OVCAR3 (cell line): ENCODE results near the genes ICE1, MED10, SRD5A1 and ADCY2.

DNA sequence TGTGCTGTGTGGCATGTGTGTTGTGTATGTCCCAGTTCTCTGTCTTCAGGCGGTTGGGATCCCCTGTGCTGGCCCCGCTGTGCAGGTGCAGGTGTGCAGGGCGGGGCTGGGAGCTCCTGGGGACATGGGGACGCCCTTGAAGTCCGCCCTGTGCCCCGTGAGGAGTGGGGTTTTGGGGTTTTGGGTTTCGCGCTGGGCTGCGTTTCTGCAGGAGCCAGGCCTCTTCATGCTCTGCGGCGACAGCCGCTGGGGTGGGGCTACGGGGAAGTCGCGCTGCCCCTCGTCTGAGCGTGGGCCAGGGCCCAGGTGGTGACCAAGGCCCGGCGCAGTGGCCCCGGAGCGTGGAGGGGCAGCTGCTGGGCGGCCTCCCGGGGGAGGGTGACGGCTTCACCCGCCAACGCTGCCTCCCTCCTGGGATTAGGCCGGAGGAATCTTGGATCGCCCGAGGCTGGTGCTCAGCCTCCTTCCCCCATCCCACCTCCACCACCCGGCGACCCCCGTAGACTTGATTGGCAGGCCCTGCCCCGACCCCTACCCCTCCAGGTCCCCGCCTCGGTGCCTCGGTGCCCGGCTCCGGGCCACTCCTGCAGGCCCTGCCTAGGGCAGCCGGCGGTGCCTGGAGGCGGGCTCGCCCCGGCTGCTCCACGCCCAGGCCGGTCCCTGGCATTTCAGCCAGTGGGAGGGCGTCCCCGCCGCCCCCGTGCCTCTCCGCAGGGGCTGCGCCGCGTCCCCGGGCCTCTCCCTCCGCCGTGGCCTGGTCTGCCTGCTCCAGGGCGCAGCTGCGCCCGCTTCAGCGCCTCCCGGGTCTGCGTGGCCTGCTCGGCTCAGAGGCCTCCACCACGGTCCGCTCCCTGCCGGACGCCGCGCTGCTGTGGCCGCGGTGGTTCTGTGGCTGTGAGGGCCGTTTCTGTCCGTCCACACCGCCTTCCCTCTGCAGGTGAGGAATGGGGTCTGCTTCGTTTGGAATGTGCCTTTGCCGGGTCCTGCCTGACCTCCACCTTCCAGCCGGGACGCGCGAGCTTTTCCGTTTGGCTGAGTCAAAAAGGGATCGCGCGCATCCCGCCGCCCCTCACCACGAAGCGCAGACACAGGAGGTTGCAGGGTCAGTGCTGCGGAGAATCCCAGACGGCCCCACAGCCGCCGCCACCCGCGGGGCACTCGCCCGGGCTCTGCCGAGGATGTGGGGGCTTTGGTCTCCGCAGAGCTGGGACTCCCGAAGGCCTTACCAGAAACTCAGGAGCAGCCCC, 48.2 kb upstream of the IRX4 start:
- RRBS, result 10% methylated on average over 39 of the region's 99 CpGs

DNA sequence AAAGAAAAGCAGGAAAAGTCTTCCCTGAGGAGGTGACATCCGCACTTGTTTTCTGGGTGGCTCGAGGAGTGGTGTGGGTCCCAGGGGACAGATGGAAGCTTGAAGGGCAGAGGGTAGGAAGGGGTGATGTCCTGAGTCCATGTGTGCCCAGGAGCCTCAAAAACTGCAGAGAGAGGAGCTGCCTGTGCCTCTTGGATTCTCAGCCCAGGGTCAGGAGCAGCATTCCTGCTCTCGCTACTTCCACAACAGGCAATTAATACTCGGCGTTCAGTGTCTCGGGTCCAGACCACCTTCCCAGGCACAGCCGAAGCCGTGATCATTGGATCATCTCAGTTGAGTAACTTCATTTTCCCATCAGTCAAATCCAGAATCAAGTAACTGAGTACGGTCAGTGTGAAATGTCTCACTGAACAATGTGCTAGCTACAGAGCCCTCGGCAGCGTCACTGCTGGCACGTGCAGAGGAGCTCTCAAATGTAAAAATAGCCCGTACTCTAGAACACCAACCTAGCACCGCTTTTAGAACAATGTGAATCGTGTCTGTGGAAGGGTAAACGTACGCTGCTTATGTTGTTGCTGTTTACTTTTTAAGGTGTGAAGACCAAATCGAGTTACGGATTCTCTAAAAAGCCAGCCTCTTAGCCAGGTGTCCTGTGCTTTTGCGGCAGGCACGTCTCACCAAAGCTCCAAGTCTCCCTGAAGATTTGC, 63.5 kb upstream of the IRX4 start:
- RRBS, result no CpG with 5 or more reads among the region's 21 CpGs

DNA sequence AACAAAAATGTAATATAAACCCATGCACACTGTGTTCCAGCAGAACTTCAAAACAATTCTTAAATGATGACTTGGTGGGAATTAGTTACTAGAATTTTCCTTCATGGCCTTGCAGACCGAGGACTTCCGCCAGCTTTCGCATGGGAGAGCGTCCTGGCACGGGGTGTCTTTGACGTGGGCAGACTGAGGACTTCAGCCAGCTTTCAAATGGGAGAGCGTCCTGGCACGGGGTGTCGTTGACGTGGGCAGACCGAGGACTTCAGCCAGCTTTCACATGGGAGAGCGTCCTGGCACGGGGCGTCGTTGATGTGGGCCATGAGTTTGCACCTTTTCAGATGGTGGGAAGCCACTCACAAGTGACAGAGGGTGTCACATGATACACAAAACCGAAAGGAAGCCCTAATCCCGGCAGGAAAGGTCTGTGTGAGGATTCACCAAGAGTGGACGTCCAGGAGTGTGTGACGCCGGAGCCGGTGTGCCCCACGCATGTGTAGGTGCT, 211.3 kb upstream of the IRX4 start:
- RRBS, result 13% methylated on average over 1 of the region's 22 CpGs

DNA sequence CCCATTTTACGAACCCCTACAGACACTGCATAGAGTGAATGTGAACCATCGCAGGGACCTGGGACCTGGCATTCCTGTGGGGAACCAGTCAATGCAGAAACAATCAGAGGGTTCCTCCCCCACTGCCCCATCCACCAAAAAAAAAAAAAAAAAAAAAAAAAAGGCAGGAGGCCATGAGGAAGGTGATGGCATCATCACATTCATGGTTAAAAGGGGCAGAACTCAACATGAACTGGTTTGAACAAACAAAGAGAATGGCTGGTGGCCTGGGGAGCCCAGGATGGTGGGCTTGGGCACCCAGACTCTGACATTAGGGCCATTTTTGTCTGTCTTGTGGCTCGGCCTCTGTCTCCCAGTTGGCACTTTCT, 270.2 kb upstream of the IRX4 start:
- RRBS, result no CpG with 5 or more reads among the region's 3 CpGs

DNA sequence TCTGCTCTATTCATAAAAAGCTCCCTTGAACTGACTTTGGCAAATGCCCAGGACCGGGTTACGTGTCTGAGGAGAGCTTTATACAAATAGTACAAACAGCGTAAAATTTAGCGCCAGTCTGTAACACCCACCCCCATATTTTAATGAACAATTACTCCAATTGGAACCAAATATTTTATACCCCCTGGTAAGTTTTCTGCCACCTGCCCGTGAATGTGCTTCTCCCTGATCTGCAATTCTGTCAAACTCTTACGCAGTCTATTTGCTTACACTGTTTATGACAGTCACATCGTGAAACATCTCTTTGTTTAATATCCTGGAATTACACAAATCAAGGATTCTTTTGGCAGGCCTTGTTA, 145.5 kb downstream of the IRX1 start:
- RRBS, result no CpG with 5 or more reads among the region's 7 CpGs

DNA sequence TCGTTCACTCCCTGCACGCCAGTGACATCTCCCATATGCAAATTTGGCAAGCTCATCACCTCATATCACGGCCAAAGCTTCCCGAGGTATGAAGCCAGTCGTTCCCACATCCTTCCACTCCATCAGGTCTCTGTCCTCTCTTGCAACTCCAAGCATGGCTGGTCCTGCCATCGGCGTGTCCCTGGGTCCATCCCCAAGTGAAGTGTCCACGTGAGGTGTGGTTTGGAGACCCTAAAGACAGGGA, 238.6 kb upstream of the ADAMTS16 start:
- RRBS, result no CpG with 5 or more reads among the region's 8 CpGs

DNA sequence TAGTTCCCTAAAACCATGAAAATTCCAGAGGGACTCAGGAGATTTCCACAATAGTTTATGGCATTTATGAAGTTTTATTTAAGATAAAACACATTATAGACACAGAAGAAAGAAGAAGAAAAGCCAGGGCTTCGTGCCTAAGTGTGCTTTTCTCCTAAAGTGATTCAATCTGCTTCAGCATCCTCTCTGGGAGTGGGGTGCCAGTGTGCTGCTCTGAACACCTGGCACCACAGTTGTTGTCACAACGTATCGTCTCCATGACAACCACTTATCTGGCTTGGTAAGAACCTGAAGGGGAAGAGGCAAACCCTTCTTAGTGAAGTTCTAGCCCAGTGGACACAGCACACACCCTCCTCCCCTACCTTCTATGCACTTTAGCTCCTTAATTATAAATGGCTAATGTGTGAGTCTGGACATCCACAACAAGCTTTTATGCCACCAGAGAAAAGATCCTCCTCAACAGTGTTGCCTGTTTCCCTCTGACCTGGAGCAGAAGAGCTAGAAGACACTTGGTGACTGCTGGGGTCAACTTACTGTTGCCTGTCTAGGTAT, 2.0 kb downstream of the ADAMTS16 start:
- RRBS, result no CpG with 5 or more reads among the region's 3 CpGs

- RRBS, result no CpG with 5 or more reads among the region's 12 CpGs
Observed at GRCh38 chr5:5351231-5351900, 71.1 kb upstream of the ICE1 start.

DNA sequence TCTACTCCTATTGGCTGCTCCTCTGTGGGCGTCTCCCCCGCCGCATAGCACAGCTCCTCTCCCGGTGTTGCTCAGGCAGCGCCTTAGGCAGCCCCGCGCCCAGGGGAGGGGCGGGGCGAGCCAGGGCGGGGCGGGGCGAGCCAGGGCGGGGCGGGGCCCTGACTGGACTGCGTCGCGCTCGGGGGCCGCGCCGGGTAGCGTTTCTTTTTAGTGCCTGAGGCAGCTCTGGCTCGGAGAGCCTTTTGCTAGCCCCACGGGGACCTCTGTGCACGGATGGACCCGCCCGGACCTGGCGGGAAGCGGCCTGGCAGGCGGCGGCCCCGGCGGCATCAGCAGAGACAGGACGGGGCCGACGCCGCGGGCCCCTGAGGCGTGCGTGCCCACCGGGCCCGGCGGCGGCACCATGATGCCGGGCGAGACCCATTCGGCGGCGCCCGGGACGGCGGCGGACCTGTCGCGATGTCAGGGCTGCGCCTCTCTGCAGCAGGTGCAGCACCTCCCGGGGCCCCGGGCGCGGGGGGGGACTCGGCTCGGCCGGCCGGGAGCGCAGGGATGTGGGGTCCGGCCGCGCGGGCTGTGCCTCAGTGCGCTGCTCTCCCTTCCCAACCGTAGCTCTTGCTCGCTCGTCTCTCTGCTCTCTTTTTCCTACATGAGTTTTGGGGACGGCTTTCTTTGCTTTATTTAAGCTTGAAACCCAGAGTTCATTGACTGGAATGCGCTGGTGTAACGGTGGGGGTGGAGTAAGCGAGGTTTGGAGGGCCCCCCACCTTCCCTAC, at the start of gene ICE1:
Gene ICE1, plus strand, starts transcription at position 165 of the 776 bp plus-strand sequence.
- RRBS, result 5% methylated on average over 34 of the region's 77 CpGs

DNA sequence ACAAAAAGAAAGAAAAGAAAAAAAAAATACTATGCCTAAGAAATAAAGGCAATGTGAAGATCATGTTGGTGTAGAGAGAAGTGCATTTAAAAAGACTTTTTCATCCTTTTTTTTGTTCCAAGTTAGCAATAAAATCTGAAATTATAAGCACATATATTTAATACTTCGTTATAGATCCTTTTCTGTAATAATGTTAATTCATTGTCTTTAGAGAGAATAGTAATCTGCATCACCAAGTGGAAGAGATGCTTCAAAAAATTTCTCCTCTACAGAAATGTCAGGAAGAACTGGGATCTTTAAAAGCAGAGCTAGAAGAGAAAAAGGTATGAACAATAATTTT, 18.4 kb downstream of the ICE1 start:
- RRBS, result no CpG with 5 or more reads among the region's 1 CpG

DNA sequence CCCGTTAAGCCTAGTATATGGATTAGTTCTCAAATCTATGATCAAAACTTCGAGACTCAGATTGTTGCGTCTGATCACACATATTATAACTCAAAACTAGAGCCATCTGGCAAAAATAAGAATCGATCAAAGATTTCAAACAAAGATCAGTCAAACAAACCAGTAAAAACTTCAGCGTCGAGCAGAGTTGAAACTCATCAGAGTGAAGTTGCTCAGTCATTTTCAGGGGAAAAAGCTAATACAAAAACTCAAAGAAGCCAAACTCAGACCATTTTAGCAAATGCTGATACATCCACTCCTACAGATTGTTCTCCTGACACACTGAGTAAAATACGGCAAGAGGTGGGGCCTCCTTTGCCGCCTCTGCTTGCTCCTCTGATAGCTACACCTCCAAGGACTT, 41.4 kb downstream of the ICE1 start:
- RRBS, result no CpG with 5 or more reads among the region's 8 CpGs

DNA sequence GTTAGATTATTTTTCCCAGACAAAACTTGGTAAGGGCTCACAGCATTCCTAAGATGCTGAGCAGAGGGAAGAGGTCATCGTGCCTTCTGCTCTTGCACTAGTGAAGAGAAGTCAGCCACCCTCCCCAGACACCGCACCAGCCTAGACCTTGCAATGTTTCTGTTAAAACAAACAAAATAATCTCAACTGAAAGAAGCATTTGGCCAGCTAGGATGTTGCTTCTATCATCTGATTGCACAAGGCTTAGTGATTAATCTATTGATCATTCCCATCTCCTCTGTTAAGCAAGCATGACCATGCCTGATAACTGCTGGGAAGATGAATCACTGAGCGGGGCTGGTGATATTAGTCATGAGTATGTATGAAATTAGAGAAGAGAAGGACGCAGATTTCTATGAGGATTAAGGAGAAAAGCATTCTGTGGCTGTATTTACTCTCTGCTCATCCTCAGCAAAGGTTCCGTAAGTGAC, 219.4 kb downstream of the MED10 start:
- RRBS, result no CpG with 5 or more reads among the region's 5 CpGs

DNA sequence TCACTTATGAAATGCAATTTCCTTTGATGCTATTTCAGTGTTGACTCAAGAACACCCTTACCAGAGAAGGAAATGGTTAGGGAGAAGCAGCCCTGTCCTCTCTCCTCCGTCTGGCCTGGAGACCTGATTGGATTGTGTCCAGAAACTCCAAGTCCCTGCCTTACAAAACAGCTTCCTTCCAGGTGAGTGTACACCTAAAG, 116.6 kb downstream of the MED10 start:
- RRBS, result no CpG with 5 or more reads among the region's 1 CpG

DNA sequence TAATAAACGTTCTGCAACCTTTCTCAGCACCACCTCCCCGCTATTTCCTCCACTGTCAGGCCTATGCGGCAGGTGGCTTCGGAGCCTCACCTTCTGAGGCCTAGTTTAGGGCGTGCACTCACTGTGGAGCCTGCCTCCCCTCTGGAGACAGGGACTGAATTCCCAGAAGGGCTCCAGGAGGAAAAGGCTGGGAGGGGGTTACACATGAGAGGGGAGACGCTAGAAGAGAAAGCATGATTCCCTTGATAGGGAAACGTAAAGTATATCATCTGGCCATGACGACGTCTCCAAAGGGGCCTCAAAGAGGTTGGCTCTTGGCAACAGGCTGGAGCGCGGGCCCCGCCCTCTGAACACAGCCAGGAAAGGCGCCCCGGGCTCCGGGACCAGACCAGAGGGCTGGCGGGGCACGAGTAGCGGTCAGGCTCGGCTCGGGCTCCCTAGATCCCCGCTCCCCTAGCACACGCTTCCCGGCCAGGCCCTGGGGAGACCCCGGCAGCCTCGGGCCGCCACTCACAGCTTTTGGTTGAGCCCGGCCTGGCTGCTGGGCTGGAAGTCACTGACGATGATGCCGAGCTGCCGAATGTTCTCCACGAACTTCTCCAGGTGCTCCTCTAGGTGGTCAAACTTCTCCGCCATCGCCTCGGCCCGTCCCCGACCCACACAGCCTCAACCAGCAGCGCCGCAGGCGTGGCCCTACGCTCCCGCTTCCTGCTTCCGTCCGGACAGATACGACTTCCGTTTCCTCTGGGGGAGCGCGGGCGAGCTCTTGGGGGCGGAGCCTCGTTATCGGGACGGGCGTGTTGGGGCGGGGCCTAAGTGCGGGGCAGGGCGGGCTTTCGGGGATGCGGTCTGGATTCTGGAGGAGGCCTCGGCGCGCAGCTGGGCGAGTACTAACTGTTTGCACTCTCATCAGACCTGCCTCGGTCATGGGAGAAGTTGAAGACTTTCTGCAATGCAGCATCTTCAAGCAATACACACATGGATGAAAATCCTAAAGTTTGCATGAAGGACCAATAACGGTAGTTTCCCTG, at the start of gene MED10:
Gene MED10, minus strand, starts transcription at position 700 of the 1,031 bp plus-strand sequence.
- RRBS, result 6% methylated on average over 9 of the region's 64 CpGs

DNA sequence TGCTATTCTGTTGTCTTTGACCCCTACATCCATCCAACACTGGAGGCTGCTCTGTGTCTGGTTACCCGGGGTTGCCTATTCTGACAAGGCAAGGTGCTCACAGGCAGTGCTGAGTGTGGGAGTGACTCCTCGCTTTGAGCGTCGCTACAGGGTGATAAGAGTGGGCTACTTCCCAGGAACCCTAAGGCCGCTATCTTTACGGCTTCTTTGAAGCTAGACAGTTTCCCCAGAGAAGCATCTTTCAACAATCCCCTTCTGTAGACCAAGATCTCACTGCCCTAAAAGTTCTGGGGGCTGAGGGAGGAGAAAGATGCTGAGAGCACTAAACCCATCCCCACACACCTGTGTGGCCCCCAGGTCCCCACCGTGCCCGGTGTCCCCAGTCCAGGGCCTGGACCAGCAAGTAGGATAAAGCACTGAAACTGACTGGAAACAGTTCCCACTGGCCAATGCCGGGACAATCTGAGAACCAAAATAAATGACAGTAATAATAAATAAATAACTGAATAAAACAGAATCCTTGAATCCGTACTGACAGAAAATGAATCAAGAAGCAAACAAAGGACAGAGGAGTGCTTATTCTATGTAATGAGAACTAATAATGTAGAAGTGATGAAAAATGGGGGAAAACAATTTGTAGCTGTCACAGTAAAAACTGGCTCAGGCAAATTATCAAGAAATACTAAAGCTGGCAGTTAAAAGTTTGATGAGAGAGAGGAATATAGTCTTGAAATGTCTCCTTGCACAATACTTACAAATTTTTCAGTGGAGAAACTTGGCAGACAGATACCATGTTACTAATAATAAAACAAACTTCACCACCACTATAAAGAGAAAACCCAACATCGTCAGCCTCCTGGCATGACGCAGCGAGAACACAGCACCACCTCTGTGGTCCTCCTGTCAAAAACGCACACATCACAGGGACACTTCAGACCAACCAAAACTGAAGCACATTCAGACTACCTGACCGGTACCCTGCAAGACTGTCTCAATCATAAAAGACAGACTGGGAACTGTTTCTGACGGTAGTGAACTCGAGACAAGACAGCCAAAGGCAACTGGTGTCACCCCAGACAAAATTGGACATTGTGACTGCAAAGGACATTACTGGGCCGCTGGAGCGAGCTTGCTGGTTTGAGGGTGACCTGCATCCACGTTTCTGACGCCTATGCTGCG, 34.8 kb downstream of the NSUN2 start:
- RRBS, result 98% methylated on average over 2 of the region's 22 CpGs

- RRBS, result 2% methylated on average over 11 of the region's 91 CpGs
Observed at GRCh38 chr5:6633185-6633974, at the start of gene SRD5A1. TSS of gene SRD5A1 (plus strand) at chr5:6633440.

DNA sequence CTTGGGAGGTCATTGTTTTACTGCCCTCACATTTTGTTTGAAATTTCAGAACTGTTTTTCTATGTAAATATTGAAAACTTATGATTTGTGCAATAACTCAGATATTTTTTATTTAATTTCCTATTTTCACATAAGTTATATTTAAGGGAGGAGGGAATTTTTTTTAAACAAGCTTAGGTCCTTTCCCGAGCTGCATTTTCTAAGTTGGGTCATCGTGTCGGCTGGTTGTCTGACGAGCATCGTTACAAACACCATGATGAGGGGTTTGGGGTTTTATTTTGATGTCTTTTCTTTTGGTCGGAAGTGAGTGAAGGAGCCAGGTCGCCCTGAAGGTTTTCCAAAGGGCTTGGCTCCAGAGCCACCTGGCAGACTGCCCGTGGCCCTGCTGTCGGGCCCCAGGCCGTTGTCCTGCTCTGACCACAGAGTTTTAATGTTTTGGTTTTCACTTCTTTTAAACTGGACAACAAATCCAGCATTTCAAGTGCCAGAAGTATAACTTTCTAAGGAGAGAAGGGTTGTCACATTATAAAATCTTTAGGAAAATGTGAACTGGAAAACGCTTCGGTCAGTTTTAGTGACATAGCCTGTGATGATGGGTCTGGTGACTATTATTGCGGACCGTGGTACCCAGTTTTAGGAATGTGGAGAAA, 42.2 kb downstream of the TENT4A start:
- RRBS, result no CpG with 5 or more reads among the region's 14 CpGs

GRCh38 chr5:6757077-6757862, 44.0 kb downstream of the TENT4A start:
- RRBS, result no CpG with 5 or more reads among the region's 11 CpGs

DNA sequence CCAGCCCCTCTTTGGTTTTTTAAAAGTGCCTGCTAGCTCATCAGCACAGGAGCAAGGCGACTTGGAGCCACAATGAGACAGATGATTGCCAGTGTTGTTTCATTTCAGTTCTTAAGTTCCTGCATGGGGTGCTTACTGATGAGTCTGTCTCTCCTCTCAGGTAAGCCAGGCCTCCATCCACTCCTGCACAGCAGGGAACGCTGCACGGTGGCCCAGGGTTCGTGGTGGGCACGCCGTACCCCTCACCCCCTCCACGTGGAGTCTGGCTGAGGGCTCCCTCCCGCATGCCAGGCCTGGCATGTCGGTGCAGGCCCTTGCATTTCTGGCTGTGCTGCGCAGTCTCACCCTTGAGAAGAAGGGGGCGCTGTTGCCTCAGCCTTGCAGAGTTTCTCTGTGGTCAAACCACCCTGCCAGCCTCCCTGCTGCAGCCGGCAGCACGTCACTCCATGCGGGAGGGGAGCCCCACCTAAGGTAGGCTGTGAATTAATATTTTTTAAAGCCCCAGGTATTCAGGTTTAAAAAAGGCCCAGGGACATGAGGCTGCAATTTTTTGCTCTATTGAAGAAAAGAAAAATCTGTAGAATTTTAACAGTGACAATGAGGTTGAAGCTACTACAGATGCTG, 52.4 kb downstream of the TENT4A start:
- RRBS, result no CpG with 5 or more reads among the region's 14 CpGs

- RRBS, result 12% methylated on average over 49 of the region's 132 CpGs
Observed at GRCh38 chr5:7395409-7396529, at the start of gene ADCY2. TSS of gene ADCY2 (plus strand) at chr5:7396138.